ENCODE data around the gene ADAMTS17.

GRCh38 chr15:99057419-99058428, 47.2 kb upstream of the SYNM start:
- PRO-cap, result no peak

DNA sequence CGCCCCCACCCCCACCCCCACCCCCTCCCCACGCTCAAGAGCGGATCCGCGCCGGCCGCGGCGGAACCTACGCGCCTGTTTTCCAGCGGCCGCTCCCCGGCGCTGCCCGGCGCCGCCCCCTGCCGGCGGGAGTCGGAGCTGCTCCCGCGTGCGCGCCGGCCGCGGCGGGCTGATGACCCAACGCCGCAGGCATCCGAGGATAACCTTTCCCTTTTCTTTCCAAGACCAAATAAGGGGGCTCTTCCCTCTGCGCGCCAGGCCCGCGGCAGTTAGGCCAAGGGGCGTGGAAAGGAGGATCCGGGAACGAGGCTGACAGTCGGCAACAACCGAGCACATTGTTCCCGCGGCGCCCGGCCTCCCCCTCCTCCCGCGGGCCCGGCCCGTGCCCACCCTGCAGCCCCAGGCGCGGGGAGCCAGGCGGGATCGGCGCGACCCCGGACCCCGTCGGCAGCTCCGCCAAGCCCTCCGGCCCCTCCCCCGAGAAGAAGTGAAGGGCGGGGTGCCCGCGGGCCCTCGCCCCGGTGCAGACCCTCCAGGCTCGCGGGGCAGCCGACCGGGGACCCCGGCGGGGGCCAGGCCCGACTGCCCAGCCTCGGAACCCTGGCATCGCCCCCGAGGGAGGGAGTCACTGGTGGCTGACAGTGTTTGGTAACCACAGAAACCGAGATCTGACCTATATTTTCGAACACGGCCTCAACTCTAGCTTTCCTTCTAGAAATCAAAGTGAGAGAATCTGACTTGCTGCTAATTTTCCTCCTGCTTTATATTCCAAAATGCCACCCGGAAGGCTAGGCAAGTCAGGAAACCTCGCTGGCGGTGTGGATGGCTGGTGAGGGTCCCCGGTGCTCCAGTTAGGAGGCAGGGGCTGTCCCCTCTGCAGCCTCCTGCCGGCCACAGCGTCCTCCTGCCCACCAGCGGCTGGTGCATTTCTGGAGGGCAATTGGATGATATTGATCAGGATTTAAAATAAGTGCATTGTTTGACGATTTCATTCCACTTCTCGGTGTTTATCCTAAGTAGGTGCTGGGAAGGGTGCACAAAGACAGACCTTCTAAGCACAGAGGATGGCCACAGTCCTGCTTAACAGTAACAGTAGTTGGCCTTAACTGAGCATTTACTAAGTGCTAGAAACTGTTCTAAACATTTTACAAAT, 45.5 kb upstream of the SYNM start:
- PRO-cap, result bidirectional peak, plus-strand start at position 284 of the sequence, minus-strand start at position 104 of the sequence

DNA sequence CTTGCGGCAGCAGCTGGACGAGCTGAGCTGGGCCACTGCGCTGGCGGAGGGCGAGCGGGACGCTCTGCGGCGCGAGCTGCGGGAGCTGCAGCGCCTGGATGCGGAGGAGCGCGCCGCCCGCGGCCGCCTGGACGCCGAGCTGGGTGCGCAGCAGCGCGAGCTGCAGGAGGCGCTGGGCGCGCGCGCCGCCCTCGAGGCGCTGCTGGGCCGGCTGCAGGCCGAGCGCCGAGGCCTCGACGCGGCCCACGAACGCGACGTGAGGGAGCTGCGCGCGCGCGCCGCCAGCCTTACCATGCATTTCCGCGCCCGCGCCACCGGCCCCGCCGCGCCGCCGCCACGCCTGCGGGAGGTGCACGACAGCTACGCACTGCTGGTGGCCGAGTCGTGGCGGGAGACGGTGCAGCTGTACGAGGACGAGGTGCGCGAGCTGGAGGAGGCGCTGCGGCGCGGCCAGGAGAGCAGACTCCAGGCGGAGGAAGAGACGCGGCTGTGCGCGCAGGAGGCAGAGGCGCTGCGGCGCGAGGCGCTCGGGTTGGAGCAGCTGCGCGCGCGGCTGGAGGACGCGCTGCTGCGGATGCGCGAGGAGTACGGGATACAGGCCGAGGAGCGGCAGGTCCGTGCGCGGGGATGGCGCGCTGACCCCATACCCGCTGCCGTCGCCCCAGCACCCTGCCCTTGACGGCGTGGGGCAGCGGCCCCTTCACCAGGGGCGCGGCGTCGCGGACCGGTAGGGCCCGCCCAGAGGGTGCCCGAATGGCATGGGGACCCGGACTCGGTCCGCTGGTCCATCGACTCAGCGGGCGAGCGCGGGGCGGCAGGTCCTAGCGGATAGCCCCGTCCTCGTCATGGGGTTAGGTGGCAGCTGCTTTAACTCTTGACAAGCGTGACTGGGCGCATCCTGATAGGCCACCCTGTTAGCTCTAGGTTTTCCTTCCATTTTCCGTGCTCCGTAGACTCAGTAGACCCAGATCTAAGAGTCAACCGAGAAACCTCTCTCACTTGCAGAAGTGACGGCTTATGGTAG, 829 bp downstream of the SYNM start:
- PRO-cap, result unidirectional peak, plus-strand start at position 464 of the sequence

DNA sequence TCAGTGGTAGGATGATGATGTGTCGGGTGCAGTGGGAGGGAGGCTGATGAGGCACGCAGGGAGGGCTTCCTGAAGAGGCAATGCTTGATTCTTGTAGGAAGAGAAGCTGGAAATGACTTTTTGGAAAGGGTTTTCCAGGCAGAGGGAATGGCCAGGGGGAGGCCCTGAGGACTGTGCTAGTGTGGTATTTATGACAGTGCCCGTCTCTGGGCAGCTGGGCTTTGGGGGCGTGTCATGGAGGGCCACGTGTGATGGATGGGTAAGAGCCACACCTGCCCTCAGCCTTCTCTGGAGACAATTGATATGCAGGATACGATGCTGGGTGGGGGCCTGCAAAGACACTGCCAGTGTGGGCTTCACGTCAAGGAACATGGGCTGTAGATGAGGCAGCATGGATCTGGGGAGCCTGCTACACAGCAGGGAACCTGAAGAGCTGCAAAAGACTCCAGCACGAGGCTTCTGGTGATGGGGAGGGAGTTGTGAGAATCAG, 15.4 kb downstream of the SYNM start:
- PRO-cap, result unidirectional peak, plus-strand start at position 384 of the sequence

DNA sequence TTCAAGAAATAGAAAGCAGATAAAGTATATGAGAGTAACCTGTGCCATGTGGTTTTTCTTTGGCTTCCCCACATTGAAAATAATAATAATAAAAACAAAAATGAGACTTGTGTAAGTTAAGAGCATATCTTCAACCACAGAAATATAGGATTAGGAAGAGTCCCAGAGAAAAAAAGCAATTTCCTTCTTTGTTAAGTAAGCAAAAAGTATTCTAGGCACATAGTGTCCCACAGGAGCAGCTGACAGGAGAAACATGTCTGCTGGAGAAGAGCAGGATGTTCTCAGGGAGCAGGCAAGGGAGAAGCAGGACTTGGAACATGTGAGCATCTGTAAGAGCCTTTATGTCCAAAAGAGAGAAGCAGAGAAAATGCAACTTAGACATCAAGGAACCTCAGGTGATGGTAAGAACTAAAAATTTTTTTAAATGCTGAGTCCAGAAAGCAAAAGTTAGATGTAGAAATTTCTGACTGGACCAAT, 39.1 kb downstream of the TTC23 start:
- PRO-cap, result no peak

GRCh38 chr15:99212475-99212967, 36.9 kb downstream of the TTC23 start:
- PRO-cap, result no peak

GRCh38 chr15:99306110-99306373, 54.8 kb downstream of the LRRC28 start:
- PRO-cap, result no peak

DNA sequence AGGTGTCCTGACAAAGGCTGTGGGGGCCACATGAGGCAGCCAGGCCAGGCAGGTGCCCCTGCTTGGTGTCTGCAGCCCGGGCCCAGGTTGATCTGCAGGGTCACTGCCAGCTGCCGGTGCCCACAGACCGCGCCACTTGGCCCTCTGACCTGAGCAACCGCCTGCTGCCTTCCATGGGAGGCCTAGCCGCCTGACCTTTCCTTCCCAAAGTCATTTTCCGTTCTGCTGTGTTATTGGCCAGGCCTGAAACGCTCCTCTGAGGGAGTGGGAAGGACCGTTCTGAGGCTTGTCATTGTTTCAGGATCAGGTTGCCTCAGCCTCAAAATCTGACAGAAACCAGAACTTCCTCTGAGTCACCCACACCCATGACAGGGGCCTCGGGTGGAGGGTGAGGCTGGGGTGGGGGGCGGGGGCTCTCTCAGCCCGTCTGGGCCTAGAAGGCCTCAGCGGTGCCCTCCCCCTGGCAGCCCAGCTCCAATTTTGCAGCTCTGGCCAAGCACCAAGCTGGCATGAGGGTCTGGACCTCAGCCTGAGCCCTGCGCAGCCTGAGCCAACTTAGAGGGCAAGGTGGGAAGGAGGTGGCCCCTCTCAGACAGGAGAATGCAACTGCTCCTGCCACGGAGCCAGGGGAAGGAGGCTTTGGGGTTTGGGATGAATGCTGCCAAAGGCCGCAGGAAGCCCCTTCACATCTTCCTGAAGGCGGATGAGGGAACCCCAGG, 140.6 kb upstream of the MEF2A start:
- PRO-cap, result no peak

GRCh38 chr15:99433336-99433800, 132.4 kb upstream of the MEF2A start:
- PRO-cap, result no peak

DNA sequence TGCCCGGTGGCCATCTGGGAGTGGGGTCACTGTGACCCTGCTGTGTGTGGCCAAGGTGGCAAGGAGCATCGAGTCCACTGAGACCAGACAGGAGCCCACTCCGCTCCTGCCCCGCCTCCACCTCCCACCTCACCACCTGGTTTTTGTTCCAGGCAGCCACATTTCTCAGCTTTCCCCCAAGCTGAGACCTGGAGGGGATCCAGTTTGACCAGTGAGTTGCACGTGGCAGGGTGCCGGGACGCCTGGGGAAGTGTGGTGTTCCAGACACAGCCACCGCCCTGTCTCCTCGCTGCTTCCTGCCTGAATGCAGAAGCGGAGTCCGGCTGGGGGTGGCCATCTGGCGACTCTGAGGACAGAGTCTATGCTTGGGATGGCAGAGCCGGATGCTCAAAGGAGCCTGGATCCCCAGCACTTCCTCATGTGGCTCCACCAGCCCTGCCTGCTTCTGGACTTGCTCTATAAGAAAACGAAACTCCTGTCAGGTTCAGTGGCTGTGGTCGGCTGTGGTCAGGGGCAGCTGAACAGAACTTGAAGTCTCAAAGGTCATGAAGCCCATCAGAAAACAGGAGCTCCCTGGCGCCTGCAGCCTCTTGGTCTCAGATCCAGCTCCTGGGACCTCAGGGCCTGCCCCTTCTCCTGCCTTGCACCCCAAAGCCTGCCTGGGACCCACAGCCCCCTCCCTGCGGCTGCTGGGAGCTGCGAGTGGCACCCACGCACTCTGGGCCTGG, 113.0 kb upstream of the MEF2A start:
- PRO-cap, result no peak

GRCh38 chr15:99563740-99564665, 1.8 kb upstream of the MEF2A start:
- PRO-cap, result no peak

DNA sequence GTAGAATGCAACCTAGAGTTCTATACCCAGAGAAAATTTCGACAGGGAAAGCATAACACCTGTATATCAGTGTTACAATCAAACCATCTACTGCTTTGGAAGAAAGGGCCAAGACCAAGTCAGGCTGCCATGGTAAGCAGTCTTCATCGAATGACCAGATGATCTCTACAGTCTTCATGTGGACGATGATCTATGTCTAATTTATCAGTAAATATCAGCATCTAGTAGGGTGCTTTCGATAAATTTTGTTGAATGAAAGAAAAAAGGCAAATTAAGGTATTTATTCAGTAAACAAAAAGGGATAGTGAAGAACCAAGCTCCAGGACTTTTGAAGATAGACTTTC, 74.5 kb downstream of the LYSMD4 start:
- PRO-cap, result no peak

GRCh38 chr15:99705605-99705895, 27.7 kb downstream of the LYSMD4 start:
- PRO-cap, result no peak

GRCh38 chr15:100185629-100186166, 156.1 kb downstream of the ADAMTS17 start:
- PRO-cap, result no peak

DNA sequence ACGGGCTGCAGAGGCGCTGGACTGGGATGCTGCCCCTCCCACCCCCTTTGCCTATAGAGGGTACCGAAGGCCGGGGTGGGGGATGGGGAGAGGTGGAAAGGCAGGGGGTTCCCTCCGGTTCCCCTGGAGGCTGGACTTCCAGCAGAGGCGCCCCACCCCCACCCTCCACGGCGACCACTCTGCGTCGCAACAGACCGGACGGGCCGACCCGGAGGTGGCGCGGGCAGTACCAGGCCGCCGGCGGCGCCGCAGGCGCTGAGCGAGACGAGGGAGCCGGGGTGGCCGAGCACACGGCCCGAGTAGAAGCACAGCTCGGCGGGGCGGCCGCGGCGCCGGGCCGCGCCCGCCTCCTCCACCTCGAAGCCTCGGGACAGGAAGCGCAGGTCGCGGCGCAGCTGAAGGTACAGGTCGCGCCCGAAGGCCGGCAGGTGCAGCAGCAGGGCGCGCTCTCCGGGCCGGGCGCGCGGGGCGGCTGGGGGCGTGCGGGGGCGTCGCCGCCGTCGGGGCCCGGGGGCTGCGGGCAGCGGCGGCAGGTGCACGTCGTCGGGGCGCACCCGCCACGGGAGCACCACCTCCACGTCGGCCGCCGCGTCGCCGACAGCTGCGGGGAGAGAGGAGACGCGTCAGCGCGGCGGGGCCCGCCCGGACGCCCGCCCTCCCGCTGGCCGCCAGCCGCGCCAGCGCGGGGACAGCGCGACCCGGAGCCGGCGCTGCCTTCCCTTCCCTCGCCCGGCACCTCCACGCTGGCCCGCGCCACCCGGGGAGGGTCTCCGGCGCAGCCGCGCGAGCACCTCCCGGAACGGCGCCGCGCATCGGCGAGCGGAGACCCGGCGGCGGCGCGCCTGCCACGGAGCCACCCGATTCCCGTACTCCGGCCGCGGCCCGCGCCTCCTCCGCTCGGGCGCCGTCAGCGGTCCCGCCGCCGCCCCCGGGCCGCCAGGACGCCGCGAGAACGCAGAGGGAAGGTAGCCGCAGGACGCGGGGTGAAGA, 671 bp downstream of the ADAMTS17 start:
- PRO-cap, result no peak

DNA sequence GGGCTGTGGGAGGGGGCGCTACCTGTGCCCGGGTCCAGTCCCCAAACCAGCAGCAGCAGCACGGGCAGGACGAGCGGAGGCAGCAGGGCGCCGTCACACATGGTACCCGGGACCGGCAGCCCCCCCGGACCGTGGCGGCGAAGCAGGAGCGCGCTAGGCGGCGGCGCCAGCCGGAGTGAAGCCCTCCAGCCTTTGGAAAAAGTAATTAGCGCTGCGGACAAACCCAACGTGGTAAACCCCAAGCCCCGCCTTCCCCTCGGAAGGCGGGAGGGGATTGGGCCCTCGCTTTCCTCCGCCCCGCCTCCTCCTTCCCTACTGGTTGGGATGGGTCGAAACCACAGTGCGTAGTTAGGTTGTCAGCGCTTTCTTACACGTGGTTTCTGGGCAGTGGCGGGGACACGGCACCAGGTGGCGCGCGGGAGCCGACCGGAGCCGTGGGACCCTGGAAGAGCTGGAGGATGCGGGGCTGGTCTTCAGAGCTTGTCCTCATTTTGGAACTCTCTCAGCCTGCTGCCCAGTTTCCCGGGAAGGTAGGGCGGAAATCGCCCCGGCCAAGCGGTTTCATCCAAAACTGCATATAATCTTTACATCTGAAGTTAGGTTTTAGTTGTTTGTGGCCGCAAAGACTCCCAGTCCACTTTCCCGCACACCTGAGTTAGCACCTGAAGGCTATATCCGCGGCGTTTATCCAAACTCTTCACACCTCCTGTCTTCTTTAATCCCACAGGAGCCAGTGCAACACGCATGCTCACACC, at the start of gene ADAMTS17:
ADAMTS17 (minus strand) TSS at position 177 of the 755 bp plus-strand sequence.
- PRO-cap, result unidirectional peak, minus-strand start at position 203 of the sequence

DNA sequence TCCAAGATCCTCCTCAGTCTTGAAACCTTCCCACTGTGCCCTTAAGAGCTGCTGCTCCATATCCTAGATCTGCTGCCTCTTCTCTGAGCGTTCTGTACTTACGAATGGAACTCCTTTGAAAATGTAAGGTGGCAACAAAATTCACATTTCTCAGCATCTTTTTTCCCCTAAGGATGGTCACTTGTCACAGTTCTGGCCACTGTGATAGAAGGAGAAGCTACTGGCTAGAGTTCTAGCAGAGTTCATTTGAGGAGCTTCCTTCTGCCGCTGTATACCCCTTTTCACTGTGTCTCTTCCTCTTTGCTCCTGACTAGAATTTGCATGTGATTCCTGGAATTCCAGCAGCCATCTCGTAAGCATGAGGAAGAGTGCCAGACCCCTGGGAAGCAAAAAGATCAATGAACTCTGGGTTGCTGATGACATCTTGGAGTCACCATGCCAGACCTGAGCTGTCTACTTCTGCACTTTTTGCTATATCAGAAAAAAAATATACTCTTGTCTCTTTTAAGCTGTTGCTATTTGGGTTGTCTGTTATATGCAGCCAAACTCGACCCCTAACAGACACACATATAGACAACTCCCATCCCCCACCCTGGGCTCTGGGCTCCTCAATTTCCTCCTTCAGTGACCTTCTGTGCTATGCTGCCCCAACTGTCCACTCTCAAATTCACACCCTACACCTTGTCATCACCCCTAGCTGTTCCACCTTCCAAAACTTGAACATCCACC, 3.6 kb upstream of the ADAMTS17 start:
- PRO-cap, result no peak

DNA sequence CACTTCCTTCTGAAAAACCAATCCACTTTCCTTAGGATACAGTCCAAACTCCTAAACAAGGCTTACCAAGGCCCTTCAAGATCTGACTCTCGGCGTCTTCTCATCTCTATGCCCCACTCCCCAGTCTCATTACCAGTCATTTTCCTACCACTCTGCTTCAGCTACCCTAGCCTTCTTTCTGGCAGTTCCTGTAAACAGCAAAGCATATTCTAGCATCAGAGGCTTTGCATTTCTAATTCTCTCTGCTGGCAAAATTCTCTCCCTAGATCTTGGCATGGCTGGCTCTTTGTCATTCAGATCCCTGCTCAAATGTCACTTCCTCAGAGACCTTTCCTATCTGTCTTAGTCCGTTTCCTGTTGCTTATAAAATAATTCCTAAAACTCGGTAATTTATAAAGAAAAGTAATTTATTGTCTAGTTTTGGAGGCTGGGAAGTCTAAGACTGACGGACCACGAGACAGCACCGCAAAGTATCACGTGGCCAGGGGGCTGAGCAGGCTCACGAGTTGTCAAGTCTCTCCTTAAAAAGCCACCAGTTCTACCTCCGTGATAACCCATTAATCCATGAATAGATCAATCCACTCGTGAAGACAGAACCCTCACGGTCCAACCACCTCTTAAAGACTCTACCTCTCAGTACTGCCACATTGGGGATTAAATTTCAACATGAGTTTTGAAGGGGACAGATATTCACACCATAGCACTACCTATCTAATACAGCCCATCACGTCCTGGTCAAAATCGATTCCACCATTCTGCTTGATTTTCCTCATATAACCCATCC, 942 bp downstream of the LINS1 start:
- PRO-cap, result no peak

DNA sequence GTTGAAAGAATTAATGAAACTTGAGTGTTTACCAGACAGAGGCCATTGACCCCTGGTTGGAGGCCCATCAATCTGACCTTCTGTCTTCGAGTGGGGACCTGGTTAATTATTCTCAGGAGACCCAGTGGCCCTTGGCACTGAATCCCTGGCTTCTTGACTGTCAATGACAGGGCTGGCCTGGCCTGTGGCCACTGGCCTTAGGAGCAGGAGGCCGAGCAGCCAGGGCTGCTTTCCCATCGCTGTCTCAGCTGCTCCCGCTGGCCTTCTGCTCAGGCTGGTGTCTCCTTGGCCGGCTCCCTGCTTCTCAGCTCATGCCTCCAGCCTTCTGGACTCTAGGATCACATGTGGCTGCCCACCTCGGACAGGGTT, 113.5 kb downstream of the ASB7 start:
- PRO-cap, result no peak

DNA sequence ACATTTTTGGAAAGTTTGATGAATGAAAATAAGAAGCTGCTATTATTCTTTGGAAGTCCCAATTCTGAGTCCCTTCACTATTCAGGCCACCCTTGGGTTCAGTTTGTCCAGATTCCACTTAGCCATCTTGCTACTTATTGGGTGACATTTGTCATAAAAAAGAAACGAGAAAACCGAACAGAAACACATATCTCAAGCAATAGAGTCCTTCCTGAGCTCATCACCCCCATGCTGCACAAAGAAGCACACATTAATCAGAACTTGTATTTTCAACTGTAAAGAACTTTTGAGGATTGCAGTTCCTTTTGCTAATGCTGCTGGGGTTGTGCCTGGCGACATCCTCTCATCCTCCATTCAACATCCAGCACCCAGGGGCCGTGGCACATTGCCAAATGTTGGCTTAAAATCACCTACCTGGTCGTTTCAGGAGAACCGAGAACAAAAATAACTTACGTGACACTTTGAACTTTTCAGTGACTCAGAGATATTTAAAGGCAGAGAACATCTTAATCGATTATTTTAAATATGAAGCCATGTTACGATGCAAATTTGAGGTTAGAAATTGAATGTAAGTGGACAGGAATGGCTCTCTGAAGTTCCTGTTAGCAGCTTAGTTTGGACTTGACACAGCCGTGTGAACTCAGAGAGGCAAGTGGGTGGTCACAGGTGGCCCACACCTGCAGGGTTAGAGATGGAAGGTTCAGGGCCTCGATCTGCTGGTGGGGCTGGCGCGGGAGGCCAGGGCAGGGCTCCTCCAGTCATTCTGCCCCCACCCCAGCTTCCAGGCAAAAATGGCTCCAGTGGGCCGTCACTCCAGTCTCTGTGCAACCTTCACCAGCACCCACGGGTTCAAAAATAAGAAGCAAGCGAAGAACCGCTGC, 12.0 kb downstream of the LRRK1 start:
- PRO-cap, result no peak